AG04450 (cell line): ENCODE measurements around a stretch of chr4.

- CAGE, long polyA plus RNA: no peak
- RRBS: no CpG with 5 or more reads among the region's 7 CpGs
Measured at GRCh38 chr4:184386454-184386998, 87.8 kb downstream of the IRF2 start.

DNA sequence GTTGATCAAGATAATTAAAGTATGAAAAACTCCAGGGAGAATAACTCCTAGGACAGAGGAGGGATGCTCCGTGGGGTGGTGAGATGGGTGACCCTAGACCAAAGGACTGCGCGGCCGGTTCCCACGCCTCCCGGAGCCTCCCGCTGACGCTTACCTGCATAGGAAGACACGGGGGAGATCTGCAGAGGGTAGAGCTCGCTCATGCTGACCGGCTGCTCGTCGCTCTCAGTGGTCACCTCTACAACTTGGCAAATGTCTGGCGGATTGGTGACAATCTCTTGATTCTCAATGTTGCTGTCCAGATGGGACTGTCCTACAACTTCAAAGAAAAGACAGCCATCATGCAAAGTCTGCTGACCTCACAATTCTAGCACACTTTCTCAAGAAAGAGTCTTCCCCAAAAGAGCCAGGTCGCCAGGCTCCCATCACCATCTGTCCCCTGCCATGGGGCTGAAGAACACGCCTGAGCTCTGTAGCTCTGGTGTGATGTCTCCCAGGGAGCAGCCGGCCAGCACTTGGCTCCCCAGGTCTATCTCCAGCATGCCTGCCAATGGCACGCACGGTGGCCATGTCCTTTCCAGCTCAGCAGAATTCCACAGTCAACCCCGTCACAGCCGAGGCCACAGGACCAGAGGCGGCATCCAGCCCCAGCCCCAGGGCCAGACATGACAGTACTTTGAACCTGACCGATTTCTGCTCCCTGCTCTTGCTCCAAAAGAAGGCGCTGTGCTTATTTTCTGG lies 75.4 kb downstream of the IRF2 start:
- CAGE, long polyA plus RNA: no peak
- RRBS: 98% methylated on average over 5 of the region's 24 CpGs

- CAGE, long polyA plus RNA: no peak
- RRBS: no CpG with 5 or more reads among the region's 7 CpGs
Measured at GRCh38 chr4:184457552-184457913, 16.8 kb downstream of the IRF2 start.

- CAGE, long polyA plus RNA: no peak
- RRBS: 2% methylated on average over 40 of the region's 72 CpGs
Measured at GRCh38 chr4:184473402-184473913, 892 bp downstream of the IRF2 start.

DNA sequence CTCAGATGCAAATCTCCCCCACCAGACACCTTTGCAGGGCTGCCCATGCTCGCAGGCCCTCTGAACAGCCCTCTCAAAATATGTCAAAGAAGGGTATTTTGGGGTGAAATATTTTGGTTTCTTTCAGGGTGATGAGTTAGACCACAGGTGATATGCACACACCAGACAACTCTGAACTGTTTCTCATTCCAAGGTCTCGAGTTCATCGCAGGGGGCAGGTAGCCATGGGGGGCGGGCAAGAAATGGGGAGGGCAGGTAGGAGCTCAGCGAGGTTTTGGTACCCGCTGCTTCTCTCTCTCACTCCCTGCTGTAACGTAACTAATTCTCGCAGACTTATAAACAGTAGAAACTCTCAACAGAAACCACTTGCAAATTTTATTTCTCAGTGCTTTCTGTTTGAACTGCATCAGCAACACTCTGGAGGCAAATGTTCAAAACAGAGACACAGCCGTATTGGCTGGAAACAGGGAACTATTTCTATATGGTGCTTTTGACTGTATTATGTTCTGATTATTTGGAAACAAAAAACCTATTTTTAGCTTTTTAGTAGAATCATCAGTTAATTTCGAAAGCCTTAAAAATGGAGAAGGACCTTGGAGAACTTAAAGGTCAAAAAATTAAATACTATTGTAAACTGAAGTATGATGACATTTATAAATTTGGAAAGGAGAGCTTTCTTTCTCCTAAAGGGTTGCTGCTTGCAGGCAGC lies 32.1 kb downstream of the CASP3 start:
- CAGE, long polyA plus RNA: no peak
- RRBS: no CpG with 5 or more reads among the region's 10 CpGs

GRCh38 chr4:184650056-184650837 lies 709 bp downstream of the PRIMPOL start:
- CAGE, long polyA plus RNA: no peak
- RRBS: no CpG with 5 or more reads among the region's 20 CpGs

- CAGE, long polyA plus RNA: no peak
- RRBS: no CpG with 5 or more reads among the region's 13 CpGs
Measured at GRCh38 chr4:184750717-184751623, 17.1 kb upstream of the CENPU start.

DNA sequence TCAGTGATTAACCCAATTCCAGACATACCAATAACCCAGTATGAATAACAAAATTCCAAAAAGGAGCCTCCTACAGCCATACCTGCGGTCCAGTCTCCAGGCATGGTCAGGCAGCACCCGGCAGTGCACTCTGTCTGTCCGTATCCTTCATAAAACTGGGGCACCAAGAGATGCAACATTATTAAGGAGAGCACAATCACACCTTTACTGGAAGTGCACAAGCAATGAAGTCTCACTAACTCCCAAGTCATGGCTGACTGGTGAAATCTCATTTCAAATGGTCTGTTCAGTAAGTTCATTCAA lies 30.8 kb upstream of the CENPU start:
- CAGE, long polyA plus RNA: no peak
- RRBS: no CpG with 5 or more reads among the region's 3 CpGs

GRCh38 chr4:184782052-184782697 lies 43.6 kb downstream of the ACSL1 start:
- CAGE, long polyA plus RNA: no peak
- RRBS: no CpG with 5 or more reads among the region's 6 CpGs

- CAGE, long polyA plus RNA: no peak
- RRBS: no CpG with 5 or more reads among the region's 12 CpGs
Measured at GRCh38 chr4:184784384-184785034, 41.3 kb downstream of the ACSL1 start.

DNA sequence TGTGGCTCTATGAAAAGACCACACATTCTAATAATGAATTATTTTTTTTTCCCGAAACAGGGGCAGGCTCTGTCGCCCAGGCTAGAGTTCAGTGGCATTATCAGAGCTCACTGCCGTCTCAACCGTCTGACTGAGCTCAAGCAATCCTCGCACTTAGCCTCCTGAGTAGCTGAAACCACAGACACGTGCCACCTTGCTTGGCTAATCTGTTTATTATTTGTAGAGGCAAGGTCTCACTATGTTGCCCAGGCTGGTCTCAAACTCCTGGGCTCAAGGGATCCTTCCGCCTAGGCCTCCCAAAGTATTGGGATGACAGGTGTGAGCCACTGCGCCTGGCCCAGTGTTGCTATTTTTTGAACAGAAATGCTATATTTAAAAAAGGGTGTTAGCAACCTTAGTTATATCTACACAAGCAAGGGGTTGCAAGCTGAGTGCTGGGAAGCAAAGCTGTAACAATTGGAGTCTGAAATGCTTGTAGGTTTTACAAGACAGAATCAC lies 33.3 kb downstream of the ACSL1 start:
- CAGE, long polyA plus RNA: no peak
- RRBS: no CpG with 5 or more reads among the region's 8 CpGs

- CAGE, long polyA plus RNA: no peak
- RRBS: no CpG with 5 or more reads among the region's 7 CpGs
Measured at GRCh38 chr4:184808173-184809202, 17.3 kb downstream of the ACSL1 start.

DNA sequence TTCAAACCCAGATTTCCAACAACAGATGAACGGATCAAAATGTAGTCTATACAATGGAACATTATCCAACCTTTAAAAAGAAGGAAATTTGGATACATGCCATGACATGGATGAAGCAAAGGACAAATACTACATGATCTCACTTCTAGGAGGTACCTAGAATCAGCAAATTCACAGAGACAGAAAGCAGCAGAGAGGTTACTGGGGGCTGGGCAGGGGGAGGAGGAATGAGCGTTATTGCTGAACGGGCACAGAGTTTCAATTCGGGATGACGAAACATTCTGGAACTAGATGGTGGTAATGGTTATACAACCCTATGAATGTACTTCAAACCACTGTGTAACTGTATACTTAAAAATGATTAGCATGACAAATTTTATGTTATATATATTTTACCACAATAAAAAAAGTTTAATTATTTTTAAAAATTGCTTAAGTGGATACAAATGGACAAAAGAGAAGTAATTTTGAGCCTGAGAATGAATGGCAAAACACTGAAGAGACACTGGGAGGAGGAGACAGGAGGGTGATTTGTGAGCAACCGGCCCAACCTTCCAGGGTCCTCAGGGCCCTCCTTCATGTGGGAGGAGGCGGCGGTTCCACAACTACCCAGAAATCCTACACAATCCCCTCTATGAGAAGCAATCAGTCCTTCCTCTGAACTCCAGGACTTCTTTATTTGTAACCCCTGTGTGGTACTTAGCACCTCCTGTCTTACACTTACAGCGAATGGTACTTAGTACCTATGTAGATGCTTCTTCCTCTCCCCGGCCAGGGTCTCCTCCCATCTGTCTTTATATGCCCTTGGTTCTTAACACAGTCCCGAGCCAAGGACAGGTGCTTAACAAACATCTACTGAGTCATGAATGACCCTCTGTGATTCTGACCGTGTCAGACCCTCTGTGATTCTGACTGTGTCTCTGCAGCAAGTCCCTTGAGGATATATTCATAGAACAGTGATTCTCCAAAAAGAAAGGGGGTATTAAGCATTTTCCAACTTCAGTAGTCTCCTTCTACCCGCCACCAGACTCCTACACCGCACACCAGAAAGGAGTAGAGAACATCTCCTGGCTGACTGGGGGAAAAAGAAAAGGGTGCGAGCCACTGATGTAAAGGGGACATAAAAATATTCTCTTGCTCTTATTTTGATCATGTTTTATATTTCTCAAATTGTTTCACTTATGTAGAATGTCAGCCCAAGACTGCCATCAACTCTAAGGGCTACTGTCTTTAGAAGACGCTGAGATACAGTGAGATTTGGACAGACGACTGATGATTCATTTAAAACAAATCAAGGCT lies 13.9 kb downstream of the ACSL1 start:
- CAGE, long polyA plus RNA: no peak
- RRBS: no CpG with 5 or more reads among the region's 17 CpGs

DNA sequence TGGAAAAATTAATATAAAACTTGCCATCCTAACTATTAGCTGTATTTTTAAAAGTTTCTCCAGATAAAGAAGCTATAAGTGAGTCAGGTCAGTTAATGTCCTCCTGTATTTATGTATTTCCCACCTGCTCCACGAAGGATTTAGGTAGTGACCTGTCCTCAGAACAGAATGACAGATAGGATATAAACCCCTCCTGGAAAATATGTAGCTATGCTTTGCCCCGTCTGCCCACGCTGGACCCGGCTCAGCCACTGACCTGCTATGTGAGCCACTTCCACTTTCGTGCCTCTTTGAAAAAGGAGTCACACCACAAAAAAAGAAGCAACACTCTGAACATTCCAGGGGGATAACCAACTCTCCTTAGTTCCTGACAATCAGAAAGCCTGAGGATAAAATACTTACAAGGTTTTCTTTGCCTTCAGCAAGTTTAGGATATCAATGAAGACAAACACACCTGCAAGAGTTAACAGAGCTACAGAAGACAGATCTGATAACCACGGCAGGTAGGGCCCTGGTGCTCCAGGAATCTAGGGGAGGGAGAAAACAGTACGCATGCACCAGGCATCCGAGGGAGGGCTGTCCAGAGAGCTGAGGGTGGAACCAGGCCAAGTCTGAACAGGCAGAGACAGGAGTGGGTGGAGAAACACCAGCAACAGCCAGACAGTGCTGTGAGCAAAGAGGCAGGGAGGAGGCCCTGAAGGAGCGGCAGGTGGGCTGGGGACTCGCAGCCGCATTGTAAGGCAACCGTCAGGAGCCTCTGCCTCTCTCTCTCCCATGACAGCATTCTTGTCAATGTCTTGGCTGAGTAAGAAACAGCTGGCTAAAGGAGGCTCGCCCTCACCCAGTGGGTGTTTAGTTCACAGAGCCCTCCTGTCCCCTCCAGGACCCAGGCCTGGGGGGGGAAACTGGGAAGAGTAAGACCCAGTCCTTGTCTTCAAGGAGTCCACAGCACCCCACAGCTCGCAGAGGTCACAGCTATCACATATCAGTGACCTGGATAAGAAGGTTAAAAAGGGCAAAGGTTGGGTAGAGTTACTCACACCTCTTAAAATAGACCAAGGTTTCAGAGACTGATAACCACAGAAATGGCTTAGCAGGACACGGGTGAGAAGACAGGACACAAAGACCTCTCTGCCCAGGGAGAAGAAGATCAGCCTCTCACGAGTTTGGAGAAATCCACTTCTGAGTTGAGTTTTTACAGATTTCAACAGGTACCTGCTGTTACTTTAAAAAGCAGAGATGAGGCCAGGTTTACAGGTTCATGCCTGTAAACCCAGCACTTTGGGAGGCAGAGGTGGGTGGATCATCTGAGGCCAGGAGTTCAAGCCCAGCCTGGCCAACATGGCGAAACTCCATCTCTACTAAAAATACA lies 10.7 kb downstream of the ACSL1 start:
- CAGE, long polyA plus RNA: no peak
- RRBS: no CpG with 5 or more reads among the region's 17 CpGs

- CAGE, long polyA plus RNA: no peak
- RRBS: no CpG with 5 or more reads among the region's 2 CpGs
Measured at GRCh38 chr4:184822935-184823581, 2.7 kb downstream of the ACSL1 start.

DNA sequence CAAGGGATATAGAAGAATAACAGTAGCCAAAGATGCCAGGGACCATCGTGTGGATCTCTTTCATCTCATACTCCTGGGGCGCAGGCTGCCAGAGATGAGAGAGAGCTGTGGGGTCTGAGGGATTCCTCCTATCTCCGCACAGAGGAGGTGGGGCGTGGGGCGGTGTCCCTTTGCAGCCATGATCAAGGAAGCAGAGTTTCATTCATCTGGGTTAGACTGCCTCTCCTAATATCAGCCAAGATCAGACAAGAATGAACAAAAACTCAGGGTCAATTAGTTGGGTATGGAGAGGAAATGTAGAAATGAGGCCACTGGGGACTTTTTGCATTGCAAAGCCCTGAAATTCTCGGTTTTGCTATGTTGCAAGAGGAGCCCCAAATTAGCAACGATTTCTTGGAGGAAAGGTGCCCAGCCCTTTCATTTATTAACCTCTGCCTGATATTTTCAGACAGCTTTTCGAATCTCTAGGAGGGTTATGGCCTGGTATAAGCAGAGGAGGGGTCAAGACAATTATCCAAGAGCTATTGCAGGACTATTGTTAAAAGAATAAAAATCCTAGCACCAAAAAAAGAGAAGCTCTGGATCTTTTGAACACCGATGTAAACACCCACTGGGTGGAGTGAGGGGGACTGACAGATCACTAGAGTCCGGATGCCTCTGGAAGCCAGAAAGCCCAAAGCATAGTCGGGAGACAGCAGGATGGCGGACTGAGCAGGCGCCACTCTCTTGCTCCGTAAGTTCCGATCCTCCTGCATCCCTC lies 34.3 kb upstream of the ACSL1 start:
- CAGE, long polyA plus RNA: no peak
- RRBS: no CpG with 5 or more reads among the region's 15 CpGs

GRCh38 chr4:184884896-184885793 lies 59.4 kb upstream of the ACSL1 start:
- CAGE, long polyA plus RNA: no peak
- RRBS: no CpG with 5 or more reads among the region's 9 CpGs

DNA sequence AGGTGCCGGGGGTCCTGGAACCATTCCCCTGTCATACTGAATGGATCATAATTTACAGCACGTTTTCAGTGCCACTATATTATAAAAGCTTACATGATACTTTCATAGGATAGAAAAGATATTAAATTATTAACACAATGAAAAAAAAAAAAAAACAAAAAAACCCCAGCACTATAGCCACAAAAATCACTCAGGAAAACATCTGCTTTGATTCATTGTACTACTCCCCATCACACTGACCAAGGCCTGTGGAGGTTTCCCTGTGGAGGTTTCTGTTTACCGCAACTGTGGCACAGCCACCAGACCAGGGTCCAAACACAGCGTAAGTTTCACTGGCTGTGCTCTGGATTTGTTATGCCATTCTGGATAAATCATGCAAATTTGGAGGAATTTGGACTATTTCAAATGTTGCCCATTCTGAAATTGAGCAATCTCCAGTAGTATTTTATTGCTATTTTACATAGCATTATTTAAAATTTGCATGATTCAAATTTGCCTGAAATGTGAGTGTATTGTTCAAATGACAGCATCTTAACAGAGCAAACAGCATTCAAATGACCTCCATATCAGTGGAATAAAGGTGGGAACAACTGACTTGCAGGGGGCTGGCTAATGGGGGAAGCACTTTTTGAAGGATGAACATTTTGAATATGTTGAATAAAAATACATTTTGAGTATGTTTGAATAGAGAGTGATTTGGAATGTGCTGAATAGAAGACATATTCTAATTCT lies 66.0 kb upstream of the ACSL1 start:
- CAGE, long polyA plus RNA: no peak
- RRBS: no CpG with 5 or more reads among the region's 4 CpGs

DNA sequence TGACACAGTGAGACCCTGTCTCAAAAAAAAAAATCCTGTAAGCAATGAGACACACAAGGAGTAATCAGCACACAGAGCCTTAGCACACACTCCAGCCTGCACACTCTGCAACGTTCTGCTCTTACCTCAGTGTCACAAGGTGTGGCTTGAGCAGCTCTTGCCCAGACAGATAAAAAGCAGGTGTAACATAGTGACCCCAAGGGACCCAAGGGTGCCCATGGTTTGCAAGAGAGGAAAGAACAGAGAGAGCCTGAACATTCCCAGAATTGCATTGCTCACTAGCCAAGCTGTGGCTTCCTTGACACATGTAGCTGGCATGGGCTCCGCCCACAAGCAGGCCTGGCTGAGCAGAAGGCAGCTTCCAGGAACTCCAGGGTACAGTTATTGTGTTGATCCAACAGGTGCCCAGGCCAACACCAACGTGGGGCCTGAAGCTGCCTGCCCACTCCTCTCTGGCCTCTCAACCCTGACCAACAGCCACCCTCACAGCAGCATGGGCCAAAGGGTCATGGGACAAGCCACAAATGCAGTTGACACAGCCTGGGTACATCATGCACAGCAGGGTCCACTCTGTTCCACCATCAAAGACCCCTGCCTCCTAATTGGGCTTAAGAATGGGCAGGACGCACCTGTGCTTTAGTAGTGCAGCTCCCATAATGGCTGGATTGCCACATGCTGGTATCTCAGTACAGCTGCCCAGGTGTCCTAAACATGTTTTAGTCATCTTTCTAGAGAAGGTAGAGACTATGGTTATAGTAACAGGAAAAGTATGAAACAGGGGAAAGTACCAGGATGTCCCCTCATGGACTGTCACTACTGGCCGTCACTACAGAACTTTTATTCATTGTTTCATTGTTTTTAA lies 73.6 kb upstream of the ACSL1 start:
- CAGE, long polyA plus RNA: no peak
- RRBS: no CpG with 5 or more reads among the region's 5 CpGs

GRCh38 chr4:184983800-184984365 lies 34.4 kb upstream of the HELT start:
- CAGE, long polyA plus RNA: no peak
- RRBS: 12% methylated on average over 3 of the region's 18 CpGs